ENCODE measurements around a stretch of chr10.

- RRBS, 2 experiments, result 33 to 85% methylated on average over 3 of the region's 13 CpGs
These were observed 47.6 kb downstream of the UNC5B start for GRCh38 chr10:71259864-71260563.

- RRBS, 2 experiments, result no CpG with 5 or more reads among the region's 4 CpGs
These were observed 21.1 kb downstream of the SLC29A3 start for GRCh38 chr10:71340085-71340653.

- RRBS, 2 experiments, result no CpG with 5 or more reads among the region's 7 CpGs
These were observed 65.6 kb downstream of the CDH23 start for GRCh38 chr10:71462333-71462782.

DNA sequence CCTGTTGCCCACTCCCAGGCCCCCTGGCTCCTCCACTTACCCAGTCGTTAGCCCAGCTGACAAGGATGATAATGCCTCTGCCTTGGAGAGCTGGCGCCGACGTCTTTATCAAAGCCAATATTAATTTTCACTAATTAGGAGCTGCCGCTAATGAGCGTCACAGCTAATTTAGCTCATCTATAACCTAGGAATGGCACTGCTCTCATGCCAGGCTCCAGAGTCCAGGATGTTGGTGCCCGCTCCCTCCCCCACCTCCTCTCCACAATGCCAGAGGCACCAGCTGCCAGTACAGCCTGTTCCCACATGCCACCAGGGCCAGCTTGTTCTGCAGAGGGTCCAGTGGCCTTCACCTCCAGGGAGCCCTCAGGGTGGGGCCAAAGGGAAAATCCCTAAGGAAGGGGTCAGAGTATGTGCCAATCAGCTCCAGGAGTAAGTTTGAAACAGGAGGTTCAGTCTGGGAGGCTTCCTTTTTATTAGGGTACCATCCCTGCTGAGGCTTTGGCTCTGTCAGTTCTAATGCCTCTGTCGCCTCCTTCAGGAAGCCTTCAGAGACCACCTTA is 77.2 kb downstream of the CDH23 start:
- RRBS, 2 experiments, result no CpG with 5 or more reads among the region's 8 CpGs

DNA sequence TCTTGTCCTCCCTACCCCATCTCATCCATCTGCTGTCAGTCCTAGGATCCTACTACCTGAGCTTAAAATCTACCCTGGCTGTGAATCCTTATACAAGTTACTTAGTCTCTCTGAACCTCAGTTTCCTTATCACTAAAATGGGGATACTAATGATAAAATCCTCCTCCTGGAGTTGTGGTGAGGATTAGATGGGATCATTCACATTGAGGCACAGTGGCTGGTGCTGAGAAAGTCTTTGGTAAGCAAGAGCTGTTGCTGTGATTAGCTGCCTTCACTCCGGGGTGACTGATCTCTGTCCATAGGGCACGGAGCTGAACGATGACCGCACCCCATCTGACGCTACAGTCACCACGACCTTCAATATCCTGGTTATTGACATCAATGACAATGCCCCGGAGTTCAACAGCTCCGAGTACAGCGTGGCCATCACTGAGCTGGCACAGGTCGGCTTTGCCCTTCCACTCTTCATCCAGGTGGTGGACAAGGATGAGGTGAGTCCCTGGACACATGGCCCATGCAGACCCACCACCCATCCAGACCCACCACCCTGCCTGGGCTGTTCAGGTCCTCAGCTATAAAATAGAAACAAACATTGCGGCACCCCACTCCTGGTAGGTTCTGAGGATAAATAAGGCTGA is 102.6 kb downstream of the C10orf105 start:
- RRBS, 2 experiments, result 100% methylated on average over 3 of the region's 11 CpGs; no CpG with 5 or more reads in 1 of the 2 experiments

DNA sequence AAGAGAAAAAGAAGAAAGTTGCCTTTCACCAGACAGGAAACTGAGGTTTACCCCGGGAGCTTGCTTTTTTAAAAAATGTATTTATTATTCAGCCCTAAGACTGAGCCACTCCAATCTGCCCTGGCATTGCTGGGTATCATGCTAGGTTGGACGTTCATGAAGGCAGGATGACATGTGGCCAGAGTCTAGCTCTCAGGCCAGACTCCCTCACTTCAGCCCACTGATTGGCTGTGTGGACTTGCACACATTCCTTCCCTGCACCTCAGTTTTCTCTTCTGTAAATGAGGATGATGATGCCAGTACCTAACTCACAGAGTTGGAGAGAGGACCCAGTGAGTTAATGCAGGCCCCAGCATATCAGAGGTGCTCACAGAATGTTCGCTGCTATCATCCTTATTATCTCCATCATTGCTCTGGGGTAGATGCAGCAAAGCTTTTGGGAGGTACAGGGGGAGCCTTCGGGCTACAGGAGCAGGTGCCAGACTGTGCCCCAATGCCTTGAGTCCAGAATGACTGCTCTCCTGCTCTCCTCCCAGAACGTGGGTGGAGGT is 21.7 kb upstream of the C10orf105 start:
- RRBS, 2 experiments, result no CpG with 5 or more reads among the region's 5 CpGs

- RRBS, 2 experiments, result no CpG with 5 or more reads among the region's 14 CpGs
These were observed 15.8 kb downstream of the VSIR start for GRCh38 chr10:71757289-71758146.

DNA sequence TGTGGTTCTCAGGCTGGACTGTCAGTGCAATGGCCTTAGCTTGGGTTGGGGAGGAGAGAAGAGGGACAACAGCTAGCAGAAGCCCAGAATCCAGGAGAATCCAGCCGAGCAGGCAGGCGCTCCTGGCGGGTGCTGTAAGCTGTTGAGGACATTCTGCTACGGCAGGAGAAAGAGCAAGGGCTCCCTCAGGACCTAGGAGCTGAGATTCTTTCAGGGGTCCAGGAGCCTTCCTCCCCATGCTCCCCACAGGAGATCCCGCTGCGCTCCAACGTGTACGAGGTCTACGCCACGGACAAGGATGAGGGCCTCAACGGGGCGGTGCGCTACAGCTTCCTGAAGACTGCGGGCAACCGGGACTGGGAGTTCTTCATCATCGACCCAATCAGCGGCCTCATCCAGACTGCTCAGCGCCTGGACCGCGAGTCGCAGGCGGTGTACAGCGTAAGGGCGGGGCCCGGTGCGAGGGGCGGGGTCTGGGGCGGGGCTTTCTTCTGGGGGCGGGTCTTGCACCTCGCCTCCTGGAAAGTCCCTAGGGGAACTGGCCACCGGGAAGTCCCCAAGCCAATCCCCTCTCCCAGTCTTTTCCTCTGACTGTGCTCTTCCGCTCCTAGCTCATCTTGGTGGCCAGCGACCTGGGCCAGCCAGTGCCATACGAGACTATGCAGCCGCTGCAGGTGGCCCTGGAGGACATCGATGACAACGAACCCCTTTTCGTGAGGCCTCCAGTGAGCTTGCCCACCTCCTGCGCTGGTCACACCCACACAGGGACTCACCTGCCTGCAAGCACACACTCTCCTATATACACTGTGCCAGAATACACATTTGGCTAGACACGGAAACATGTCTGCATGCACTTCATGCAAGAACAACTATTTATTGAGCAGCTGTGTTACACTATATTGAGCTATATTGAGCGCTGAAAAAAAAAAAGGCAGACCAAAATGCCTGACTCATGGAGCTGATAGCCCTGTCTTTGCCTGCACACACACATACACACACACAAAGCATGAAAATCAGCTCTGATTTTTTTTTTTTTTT is 32.6 kb upstream of the VSIR start:
- RRBS, 2 experiments, result 77 to 99% methylated on average over 9 to 12 of the region's 41 CpGs

- RRBS, 2 experiments, result no CpG with 5 or more reads among the region's 9 CpGs
These were observed 38.7 kb upstream of the VSIR start for GRCh38 chr10:71811992-71812472.

GRCh38 chr10:71817809-71818282 is 33.2 kb downstream of the PSAP start:
- RRBS, 2 experiments, result no CpG with 5 or more reads among the region's 9 CpGs

GRCh38 chr10:71840165-71840825 is 10.8 kb downstream of the PSAP start:
- RRBS, 2 experiments, result no CpG with 5 or more reads among the region's 6 CpGs

GRCh38 chr10:71868069-71868794 is 17.2 kb upstream of the PSAP start:
- RRBS, 2 experiments, result no CpG with 5 or more reads among the region's 8 CpGs

GRCh38 chr10:71974355-71974885 is 10.2 kb downstream of the CHST3 start:
- RRBS, 2 experiments, result no CpG with 5 or more reads among the region's 6 CpGs

GRCh38 chr10:71999339-72000110 is 35.3 kb downstream of the CHST3 start:
- RRBS, 2 experiments, result no CpG with 5 or more reads among the region's 22 CpGs

GRCh38 chr10:72249369-72249568 is 24.5 kb upstream of the DDIT4 start:
- RRBS, 2 experiments, result no CpG with 5 or more reads among the region's 4 CpGs

DNA sequence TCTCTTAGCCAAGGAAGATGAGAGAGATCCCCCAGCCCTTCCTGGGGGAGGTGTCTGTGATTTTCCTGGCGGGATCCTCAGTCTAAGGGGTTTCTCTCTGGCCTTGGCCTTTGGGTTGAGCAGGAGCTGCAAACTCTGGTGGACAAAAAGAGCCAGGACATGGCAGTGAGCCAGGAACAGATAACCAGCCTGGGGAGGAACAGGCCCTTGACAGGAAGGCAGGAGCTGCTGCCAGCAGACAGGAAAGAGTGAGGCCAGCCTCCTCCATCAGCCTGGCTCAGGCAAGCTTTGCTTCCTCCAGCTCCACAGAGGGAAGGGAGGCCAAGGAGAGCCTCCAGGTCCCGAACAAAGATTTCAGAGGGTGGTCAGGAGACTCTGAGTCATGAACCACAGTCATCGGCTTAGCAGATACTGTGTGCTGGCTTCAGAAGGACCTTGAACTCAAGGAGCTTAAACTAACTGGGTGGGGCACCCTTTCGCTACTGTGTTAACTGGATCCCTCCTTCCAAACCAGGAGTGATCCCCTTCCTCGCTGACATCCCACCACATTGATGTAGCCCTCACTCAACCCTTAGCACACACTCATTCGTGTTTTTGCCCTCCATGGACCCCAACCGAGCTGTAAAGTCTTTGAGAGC is 34.7 kb downstream of the DDIT4 start:
- RRBS, 2 experiments, result no CpG with 5 or more reads among the region's 7 CpGs

- RRBS, 2 experiments, result no CpG with 5 or more reads among the region's 4 CpGs
These were observed 9.9 kb downstream of the DNAJB12 start for GRCh38 chr10:72344954-72345170.

- RRBS, 2 experiments, result 53 to 92% methylated on average over 3 to 6 of the region's 15 CpGs
These were observed 1.3 kb downstream of the DNAJB12 start for GRCh38 chr10:72353250-72353934.

DNA sequence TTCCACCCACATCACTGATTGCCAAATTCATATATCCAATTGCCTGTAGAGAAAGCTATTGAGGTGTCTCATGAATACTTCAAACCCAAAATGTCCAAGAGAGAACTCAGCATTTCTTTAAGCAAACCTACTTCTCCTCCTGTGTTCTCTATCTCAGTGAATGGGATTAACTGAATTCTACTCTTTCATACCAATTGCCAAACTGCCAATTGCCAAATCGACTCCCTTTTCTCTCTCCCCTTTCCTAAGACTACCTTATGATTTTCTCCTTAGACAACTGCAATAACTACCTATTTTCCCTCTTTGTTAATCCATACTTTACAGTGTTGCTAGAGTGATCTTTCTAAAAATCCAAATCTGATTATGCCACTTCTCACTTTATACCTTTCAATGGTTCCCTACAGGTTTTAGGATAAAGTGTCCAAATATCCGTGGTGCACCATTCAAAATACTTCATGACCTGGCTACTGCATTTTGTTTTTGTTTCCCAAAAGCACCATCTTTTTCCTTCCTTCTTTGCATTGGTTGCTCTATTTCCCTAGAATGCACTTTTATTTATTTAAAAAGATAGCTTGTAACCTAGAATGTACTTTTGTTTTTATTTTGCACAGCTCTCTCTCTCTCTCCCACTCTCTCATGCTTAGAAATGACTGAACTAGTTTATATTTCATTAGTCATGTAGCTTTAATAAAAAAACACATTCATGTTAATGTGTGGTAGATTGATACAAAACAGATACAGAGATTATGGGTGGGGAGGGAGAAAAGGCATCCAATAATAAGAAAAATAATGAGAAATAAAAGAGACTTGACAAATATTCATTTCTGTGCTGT is 105.2 kb upstream of the DNAJB12 start:
- RRBS, 2 experiments, result no CpG with 5 or more reads among the region's 2 CpGs

GRCh38 chr10:72649294-72649591 is 23.4 kb upstream of the MICU1 start:
- RRBS, 2 experiments, result no CpG with 5 or more reads among the region's 5 CpGs